ENCODE measurements around a stretch of chr7.

GRCh38 chr7:92682878-92683201, 92.7 kb upstream of the FAM133B start:
- PRO-cap = no peak
- RAMPAGE, long total RNA, 4 experiments = no peak in any of the 4 experiments

GRCh38 chr7:92809417-92810168, 26.8 kb downstream of the CDK6 start:
- PRO-cap = unidirectional peak, plus-strand start at chr7:92809982
- RAMPAGE, long total RNA, 4 experiments = no peak in any of the 4 experiments

- PRO-cap = no peak
- RAMPAGE, long total RNA, 4 experiments = no peak in any of the 4 experiments
Measured at GRCh38 chr7:93044326-93044671, 73.5 kb downstream of the SAMD9 start.

DNA sequence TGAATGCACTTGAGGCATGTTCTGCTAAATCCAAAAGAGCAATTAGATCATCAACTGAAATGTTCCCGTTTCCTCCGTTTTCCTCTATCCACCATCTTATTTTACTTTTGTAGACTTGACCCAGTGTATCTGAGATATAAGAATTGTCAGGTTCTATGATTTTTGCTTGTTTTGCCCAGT, 15.3 kb downstream of the SAMD9 start:
- PRO-cap = no peak
- RAMPAGE, long total RNA, 4 experiments = no peak in any of the 4 experiments

- PRO-cap = no peak
- RAMPAGE, long total RNA, 4 experiments = no peak in any of the 4 experiments
Measured at GRCh38 chr7:93140426-93141671, 7.3 kb downstream of the SAMD9L start.

DNA sequence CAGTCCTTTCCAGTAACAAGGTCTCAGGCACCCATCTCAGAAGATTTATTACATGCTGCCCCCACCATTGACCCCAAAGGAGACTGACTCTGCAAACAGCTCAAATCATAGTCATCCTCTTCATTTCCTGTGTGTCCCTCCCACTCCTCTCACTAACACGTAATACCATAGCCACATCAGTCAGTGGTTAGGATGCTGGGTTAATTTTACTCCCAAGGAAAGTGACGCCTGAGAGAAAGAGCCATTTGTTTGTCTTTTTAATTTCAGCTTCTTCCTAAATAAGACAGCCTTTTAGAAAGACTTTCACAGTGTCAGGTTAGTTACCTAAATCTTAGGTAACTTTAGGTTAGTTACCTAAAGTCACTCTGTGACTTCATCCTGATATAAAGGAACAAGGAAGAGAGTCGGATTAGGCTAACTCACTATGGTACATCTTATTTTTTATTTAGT, 56.7 kb upstream of the BET1 start:
- PRO-cap = no peak
- RAMPAGE, long total RNA, 4 experiments = no peak in any of the 4 experiments

GRCh38 chr7:94183132-94183922, 179.2 kb upstream of the BET1 start:
- PRO-cap = unidirectional peak, minus-strand start at chr7:94183427
- RAMPAGE, long total RNA, 4 experiments = no peak in any of the 4 experiments

GRCh38 chr7:94392052-94392566, 2.6 kb upstream of the COL1A2 start:
- PRO-cap = no peak
- RAMPAGE, long total RNA, 4 experiments = start-site peak on the minus strand in 2 of 4 experiments, at chr7:94392141-94392234 at its widest, 26 to 27 reads per replicate

DNA sequence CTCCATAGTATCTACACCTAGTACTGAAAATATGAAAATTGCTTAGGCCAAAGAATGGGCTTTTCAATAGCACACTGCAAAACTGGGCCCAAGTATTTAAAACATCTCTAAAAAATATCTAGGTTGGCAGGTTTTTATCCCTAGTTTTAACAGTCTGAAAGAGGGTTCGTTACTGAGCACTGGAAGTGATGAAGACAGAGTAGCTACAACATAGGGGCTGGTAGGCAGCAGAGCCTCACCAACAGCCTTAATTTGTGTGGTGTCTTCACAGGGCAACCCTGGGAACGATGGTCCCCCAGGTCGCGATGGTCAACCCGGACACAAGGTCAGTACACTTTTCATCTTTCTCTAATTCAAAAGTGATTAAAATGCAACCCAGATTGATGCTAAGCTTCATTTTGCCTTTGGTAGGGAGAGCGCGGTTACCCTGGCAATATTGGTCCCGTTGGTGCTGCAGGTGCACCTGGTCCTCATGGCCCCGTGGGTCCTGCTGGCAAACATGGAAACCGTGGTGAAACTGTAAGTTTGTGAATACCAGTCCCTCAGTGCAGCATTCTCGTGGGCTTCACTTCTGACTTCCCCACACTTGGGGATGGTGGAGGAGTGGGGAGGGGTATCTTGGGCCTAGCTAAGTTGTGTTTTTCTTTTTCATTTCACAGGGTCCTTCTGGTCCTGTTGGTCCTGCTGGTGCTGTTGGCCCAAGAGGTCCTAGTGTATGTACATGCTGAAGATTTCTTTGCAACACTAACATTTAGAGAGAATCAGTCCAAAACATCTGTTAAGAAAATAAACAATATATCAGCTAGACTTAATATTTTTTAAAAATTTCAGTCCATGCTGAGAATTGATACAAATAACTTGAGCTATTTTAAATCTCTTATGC, 30.9 kb downstream of the COL1A2 start:
- PRO-cap = no peak
- RAMPAGE, long total RNA, 4 experiments = no peak in any of the 4 experiments

DNA sequence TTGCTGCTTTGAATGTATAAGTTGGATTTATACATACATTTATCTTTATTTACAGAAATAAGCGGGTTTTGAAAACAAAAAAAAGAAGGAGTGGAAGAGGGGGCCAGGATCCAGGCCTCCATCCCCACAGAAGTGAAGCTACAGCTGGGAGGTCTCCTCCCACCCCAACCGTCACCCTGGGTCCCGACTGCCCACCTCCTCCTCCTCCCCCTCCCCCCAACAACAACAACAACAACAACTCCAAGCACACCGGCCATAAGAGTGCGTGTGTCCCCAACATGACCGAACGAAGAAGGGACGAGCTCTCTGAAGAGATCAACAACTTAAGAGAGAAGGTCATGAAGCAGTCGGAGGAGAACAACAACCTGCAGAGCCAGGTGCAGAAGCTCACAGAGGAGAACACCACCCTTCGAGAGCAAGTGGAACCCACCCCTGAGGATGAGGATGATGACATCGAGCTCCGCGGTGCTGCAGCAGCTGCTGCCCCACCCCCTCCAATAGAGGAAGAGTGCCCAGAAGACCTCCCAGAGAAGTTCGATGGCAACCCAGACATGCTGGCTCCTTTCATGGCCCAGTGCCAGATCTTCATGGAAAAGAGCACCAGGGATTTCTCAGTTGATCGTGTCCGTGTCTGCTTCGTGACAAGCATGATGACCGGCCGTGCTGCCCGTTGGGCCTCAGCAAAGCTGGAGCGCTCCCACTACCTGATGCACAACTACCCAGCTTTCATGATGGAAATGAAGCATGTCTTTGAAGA, 7.5 kb upstream of the SGCE start:
- PRO-cap = no peak
- RAMPAGE, long total RNA, 4 experiments = no peak in any of the 4 experiments

- PRO-cap = no peak
- RAMPAGE, long total RNA, 4 experiments = no peak in any of the 4 experiments
Measured at GRCh38 chr7:94956945-94957475, 49.6 kb downstream of the PPP1R9A start.

DNA sequence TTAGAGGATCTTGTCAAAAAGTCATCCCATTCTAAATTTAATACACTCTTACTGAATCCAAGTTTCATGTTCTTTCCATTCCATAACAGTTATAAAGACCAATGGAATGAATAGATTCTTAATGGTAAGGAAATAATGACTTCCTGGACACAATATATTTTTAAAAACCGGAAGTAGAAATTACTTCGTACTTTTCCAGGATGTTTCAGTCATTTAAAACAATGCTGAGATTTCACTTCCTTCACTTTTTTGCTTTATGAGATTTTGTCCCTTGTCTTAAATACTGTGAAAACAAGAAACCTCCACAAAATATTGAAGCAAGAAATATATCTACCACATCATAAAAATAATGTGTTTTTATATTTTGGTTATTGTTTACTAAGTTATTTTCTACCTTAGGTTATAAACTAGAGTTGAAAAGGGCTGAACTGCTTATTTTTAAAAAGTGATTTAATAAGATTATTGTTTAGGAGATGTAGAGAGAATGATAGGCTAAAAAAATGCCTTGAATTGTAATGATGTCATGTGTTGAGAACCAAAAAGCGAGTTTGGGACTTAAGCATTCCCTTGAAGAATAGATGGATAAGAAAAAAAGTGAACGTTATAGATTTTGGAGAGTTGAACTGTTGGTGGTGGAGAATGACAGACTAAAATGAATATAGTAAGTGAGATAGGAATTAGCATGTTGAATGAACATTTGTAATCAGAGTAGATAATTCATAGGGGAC, 65.6 kb downstream of the PPP1R9A start:
- PRO-cap = no peak
- RAMPAGE, long total RNA, 4 experiments = no peak in any of the 4 experiments

DNA sequence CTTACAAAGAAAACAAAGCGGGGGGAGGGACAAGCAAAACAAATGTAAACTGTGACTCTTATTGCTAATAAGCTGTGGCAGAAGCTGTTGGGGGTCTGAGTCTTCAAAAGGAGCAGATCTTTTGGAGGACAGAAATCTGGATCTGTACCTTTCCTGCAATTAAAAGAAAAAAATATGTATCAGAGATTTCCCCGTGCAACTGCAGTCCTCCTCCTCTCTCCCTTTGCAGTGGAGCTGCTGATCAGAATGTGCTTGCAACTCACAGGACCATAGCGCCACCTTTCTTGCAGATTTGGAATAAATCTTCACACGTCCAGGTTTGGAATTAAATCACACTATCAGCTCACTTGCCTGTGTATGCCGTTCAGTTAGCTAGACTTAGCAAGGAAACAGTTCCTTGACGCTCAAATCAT, 77.6 kb downstream of the PON1 start:
- PRO-cap = no peak
- RAMPAGE, long total RNA, 4 experiments = no peak in any of the 4 experiments

GRCh38 chr7:95553862-95554469, 42.4 kb downstream of the PDK4 start:
- PRO-cap = no peak
- RAMPAGE, long total RNA, 4 experiments = no peak in any of the 4 experiments

- PRO-cap = no peak
- RAMPAGE, long total RNA, 4 experiments = no peak in any of the 4 experiments
Measured at GRCh38 chr7:95591048-95591825, 5.1 kb downstream of the PDK4 start.

- PRO-cap = unidirectional peak, minus-strand start at chr7:95630889
- RAMPAGE, long total RNA, 4 experiments = no peak in any of the 4 experiments
Measured at GRCh38 chr7:95630647-95631031, 34.3 kb upstream of the PDK4 start.

DNA sequence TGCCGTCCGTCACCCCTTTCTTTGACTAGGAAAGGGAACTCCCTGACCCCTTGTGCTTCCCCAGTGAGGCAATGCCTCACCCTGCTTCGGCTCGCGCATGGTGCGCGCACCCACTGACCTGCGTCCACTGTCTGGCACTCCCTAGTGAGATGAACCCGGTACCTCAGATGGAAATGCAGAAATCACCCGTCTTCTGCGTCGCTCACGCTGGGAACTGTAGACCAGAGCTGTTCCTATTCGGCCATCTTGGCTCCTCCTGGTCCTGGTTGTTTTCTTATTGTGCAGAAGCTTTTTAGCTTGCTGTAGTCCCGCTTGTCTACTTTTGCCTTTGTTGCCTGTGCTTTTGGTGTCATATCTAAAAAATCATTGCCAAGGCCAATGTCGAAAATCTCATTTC, 65.4 kb downstream of the DYNC1I1 start:
- PRO-cap = no peak
- RAMPAGE, long total RNA, 4 experiments = no peak in any of the 4 experiments

- PRO-cap = no peak
- RAMPAGE, long total RNA, 4 experiments = no peak in any of the 4 experiments
Measured at GRCh38 chr7:96260547-96261189, 61.2 kb downstream of the SLC25A13 start.

- PRO-cap = no peak
- RAMPAGE, long total RNA, 4 experiments = no peak in any of the 4 experiments
Measured at GRCh38 chr7:96302634-96303574, 19.0 kb downstream of the SLC25A13 start.

DNA sequence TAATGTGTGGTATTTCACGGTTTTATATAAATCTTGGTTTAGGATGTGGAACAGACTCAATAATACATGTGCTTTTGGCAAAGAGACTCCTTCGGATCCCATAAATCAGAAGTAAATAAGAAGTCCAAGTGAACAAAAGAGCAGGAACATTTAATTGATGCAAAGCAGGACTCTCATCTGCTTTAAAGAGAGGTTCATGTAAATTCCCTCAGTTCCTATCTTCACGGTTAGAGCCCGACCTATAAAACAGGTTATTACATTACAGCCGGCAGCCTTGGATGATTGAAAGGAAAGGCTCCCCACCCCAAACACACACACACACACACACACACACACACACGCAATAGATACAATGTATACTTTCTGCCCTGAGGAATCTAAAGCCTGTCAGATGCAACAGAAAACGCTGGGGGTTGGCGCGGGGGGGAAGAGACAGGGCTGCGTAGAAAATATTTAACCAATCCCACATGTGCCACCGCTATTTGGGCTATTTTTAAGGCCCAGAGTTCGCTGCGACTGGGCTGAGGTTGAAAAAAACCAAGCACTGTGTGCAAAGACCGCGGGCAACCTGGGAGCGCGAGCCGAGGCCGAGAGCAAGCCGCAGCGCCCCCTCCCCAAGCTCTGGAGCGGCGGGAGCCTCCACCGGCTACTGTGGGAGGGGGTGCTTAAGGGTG, 8.6 kb downstream of the DLX5 start:
- PRO-cap = no peak
- RAMPAGE, long total RNA, 4 experiments = no peak in any of the 4 experiments